ENCODE measurements around the gene ITIH1.

GRCh38 chr3:52248845-52249412, 3.4 kb downstream of the PPM1M start:
- PRO-cap = no peak
- RRBS, 2 experiments = no CpG with 5 or more reads among the region's 7 CpGs

DNA sequence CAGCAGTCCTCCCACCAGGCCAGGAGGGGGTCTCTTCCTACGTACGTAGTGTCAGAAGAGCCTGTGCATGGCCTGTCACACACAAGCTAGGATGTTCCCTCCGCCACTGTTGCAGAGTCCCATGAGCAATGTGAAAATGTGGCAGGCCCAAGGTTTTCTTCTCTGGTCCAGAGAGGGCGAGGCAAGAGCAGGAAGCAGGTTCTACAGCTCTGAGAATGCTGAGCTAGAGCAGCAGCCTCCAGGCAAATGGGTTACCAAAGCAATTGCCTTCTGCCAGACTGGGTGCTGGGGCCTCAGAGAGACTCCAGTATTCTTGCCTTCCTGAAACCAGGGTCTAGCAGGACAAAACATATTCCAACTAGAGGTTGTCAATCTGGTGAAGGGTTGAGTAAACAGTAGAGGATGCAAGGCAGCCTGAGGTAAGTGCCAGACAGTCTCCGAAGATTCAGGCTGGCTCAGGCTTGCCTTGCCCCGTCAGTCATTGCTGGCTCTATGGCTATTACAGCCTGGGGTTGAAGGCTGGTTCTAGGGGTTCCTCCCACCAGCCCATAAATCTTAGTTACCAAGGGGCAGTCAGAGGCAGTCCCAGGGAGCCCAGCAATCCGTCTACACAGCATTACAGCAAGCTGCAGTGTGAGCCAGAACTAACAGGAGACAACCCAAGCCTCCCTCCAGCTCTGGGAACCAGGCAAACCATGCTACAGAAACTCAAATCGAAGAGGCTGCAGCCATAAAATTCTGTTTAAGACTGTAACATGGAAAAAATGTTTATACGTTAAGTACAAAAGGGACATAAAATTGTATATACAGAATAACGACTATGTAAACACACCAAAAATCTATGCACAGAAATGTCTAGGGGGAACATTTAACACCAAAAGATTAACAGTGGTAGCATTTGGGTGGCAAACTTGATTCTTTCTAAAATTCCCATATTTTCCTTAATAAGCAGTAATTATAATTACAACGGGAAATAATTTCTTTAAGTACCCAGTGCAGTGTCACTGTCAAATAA, 8.4 kb downstream of the PPM1M start:
- PRO-cap = no peak
- RRBS, 2 experiments = no CpG with 5 or more reads among the region's 11 CpGs

- PRO-cap = no peak
- RRBS, 2 experiments = 0% methylated on average over 2 of the region's 19 CpGs; no CpG with 5 or more reads in 1 of the 2 experiments
These were observed 510 bp downstream of the BAP1 start for GRCh38 chr3:52409160-52409836.

GRCh38 chr3:52449874-52450462, 3.9 kb downstream of the TNNC1 start:
- PRO-cap = no peak
- RRBS, 2 experiments = no CpG with 5 or more reads among the region's 13 CpGs

- PRO-cap = no peak
- RRBS, 2 experiments = no CpG with 5 or more reads among the region's 8 CpGs
These were observed 16.8 kb downstream of the NISCH start for GRCh38 chr3:52472215-52472548.

DNA sequence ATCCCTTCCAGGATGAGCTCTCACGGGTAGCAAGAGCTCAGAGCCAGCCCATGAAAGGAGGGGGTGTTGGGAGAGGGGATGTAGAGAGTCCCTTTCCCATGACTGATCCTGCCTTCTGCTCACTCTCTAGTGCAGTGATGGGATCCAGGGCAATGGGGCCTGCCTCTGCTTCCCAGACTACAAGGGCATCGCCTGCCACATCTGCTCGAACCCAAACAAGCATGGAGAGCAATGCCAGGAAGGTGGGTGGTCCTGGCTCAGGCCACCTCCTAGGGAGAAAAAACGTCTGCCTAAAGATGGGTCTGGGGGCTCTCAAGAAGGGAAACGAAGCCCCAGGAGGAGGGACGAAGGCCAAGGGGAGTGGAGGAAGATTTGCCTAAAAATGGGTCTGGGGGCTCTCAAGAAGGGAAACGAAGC, 13.9 kb downstream of the STAB1 start:
- PRO-cap = no peak
- RRBS, 2 experiments = no CpG with 5 or more reads among the region's 7 CpGs

- PRO-cap = unidirectional peak, minus-strand start at chr3:52531415
- RRBS, 2 experiments = no CpG with 5 or more reads among the region's 8 CpGs
These were observed 2.8 kb downstream of the NT5DC2 start for GRCh38 chr3:52530729-52531467.

- PRO-cap = unidirectional peak, minus-strand start at chr3:52535025
- RRBS, 2 experiments = 36 to 70% methylated on average over 11 to 12 of the region's 67 CpGs
These were observed 968 bp upstream of the NT5DC2 start for GRCh38 chr3:52534177-52535472.

GRCh38 chr3:52609180-52610117, 73.0 kb downstream of the UQCC5 start:
- PRO-cap = no peak
- RRBS, 2 experiments = no CpG with 5 or more reads among the region's 12 CpGs

- PRO-cap = no peak
- RRBS, 2 experiments = no CpG with 5 or more reads among the region's 4 CpGs
These were observed 1.1 kb downstream of the GNL3 start for GRCh38 chr3:52686858-52687398.

GRCh38 chr3:52691164-52692257, 5.7 kb downstream of the GNL3 start:
- PRO-cap = no peak
- RRBS, 2 experiments = no CpG with 5 or more reads among the region's 10 CpGs

DNA sequence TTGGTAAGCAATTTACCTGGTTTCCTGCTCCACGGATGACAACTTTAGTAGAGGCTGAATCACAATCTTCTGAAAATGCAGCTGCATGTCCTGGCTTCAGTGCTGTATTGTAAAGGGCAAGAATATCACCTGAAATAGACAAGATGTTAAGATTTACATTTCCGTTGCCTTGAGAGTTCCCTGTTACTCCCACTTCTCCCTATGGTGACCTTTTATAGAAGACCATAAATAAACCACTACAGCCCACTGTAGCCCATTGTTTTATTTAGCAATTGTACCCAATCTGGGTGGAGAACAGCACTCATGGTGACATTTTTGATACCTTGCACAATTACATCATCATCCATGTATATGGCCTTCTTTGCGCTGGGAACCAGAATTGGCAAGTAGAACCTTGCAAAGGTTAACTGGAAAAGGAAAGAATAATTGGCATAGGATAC, 9.7 kb downstream of the GLT8D1 start:
- PRO-cap = no peak
- RRBS, 2 experiments = no CpG with 5 or more reads among the region's 3 CpGs

GRCh38 chr3:52707253-52708308, 1.7 kb downstream of the SPCS1 start:
- PRO-cap = no peak
- RRBS, 2 experiments = no CpG with 5 or more reads among the region's 10 CpGs

GRCh38 chr3:52751844-52752381, 18.8 kb downstream of the NEK4 start:
- PRO-cap = no peak
- RRBS, 2 experiments = no CpG with 5 or more reads among the region's 1 CpG

- PRO-cap = no peak
- RRBS, 2 experiments = no CpG with 5 or more reads among the region's 13 CpGs
These were observed 832 bp downstream of the NEK4 start for GRCh38 chr3:52769760-52770455.

GRCh38 chr3:52777140-52777742, at the start of gene ITIH1:
Gene ITIH1, plus strand, starts transcription at chr3:52777599.
- PRO-cap = no peak
- RRBS, 2 experiments = no CpG with 5 or more reads among the region's 9 CpGs

GRCh38 chr3:52812211-52813180, 17.9 kb downstream of the ITIH3 start:
- PRO-cap = no peak
- RRBS, 2 experiments = no CpG with 5 or more reads among the region's 9 CpGs

- PRO-cap = no peak
- RRBS, 2 experiments = no CpG with 5 or more reads among the region's 6 CpGs
These were observed 10.8 kb downstream of the ITIH4 start for GRCh38 chr3:52819451-52820237.

GRCh38 chr3:53102698-53103000, 27.6 kb downstream of the RFT1 start:
- PRO-cap = no peak
- RRBS, 2 experiments = no CpG with 5 or more reads among the region's 3 CpGs

DNA sequence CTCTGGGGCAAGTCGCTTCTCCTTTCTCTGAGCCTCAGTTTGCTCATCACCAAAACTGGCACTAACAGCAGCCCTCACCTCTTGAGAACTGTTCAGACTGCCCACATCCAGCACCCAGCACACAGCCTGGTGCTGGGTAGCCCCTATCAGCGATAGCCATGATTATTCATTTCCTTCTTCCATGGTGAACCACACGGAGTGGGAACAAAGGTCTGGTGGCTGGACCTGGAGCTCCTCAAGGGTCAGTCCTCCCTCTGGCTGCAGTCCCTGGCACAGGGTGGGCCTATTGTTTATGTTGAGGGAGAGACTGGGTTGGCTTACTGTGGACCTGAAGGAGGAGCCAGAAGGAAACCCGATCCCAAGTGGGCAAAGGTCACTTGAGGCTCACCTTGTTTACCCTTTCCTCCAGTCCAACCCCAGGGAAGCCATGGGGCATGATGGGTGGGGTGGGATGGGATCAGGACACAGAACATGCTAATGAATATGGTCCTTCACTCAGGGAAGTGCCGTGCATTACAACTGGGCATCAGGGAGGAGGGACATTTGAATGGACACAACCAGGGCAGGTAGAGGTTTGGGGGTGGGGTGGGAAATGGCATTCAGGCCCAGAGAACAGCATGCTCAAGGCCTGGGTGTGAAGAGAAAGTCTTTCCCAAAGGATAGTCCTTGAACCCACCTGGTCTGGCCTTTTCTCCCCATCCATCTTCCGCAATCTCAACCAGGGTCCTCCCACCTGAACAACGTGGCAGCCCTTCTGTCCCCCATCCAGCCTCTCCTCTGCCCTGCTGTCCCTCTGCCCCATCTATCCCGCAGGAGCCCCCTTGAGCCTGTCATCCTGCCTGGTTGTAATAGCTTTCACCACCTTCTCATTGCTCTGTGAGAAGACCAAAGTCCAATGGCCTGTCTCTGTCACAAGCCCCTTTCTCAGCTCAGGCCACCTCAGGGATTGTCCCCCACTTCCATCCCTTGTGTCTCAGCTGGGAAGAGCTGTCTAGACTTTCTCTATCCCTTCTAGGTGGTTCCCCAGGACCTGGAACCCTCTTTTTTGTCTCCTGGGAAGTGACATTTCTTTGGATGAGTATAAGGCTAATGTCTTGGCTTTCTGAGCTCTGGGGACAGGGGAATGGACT, 1.3 kb upstream of the PRKCD start:
- PRO-cap = no peak
- RRBS, 2 experiments = no CpG with 5 or more reads among the region's 8 CpGs

All from HEK293 (cell line).